ENCODE data around the genes SLC4A9, PCDHGB3 and FCHSD1.

DNA sequence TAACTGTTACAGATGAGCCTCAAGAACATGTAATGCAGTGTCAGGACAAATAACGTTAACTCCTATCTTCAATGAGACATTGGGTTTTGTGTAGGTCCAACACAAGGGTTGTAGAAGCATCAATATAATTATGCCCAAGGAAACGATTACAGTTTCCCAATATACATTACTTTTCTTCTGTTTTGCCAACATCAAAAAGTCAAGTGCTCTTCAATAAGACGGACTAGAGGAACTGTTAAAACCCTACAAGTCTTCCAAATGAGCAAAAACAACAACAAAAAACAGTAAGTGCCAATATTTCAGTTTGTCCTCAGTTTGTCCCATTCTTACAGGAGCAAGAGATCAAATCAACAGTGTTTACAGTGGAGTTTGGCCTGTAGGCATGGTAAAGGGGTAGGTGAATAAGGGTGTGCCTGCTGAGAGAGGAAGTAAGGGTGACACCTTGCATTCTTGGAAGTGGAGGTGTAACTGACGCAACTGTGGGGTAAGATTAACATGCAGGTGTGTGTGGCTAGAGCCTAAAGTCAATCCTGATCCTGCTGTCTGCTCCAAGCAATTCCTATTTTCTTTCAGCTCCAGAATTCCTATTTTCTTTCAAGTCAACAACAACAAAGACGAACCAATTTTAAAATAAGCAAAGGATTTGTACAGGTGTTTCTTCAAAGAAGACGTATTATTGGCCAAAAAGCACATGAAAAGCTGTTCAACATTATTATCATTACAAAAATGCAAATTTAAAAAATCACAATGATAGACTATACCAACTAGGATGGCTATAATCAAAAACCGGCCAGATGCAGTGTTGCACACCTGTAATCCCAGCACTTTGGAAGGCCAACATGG lies 43.4 kb downstream of the PFDN1 start:
- PRO-cap: no peak

DNA sequence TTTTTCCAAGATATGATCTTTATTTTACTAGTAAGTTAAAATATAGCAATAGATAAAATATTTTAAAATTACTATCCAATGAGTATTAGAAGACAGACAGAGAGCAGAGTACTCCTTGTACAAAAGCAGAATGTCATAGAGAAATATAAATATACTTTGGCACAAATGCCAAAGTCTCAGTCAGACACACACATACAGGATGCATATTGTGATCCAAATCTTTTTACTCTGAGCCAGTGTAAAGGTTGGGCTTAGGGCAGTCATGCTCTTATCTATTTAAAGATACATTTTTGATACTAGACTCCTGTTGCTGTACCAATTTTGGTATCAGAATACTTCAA lies 10.7 kb downstream of the PFDN1 start:
- PRO-cap: no peak

DNA sequence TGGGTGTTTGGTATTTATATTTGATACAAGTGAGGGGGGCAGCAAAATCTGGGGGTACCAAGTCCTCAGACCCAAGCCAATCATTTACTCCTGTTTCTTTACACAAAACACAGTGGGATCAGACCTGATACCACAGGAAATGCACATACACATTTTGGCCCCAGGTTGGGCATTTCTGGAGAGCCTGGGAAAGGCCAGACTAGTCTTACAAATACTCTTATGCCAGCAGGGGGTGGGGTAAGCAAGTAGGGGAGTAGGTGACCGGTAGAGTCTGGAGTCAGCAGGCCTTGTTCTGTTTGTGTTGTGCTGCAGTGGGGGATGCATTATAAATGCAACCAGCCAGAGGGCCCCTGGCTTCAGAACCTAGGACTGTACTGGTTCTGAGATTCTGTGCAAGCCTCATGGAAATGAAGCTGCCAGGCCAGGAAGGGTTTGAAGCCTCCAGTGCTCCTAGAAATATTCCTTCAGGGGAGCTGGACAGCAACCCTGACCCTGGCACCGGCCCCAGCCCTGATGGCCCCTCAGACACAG lies at the start of gene SLC4A9:
TSS of gene SLC4A9 (plus strand) at position 359 of the 531 bp plus-strand sequence.
- PRO-cap: no peak

GRCh38 chr5:140474854-140475711 lies 72.4 kb upstream of the EIF4EBP3 start:
- PRO-cap: no peak

- PRO-cap: no peak
Observed at GRCh38 chr5:140545951-140547363, 1.0 kb upstream of the EIF4EBP3 start.

DNA sequence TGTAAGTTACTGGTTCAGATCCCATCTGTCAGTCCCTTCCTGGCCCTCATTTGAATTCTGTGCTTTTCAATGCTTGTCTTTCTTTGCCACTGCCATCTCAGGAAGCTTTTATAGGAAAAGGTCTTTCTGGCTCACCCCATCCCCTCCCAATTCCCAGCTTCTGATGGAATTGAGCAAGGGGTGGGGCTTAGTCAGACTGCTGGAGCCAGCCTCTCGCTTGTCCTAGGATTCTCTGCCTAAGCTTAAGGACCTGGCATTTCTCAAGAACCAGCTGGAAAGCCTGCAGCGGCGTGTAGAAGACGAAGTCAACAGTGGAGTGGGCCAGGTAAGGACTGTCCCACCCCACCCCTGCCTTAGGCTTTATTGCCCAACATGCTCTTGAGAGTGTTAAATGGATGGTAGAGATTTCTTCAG lies 1.0 kb downstream of the SLC35A4 start:
- PRO-cap: no peak

- PRO-cap: no peak
Observed at GRCh38 chr5:140568806-140569698, 4.4 kb downstream of the SLC35A4 start.

DNA sequence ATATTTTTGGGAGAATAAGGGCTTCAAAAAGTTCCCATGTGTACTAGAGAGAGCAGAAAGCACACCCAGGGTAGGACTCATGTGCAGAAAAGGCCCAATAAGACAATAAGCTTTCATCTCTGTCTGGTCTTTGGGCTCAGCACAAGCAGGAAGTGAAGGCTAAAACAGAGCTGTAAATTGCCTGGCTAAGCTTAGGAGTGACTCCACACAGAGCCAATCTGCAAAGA lies 12.0 kb downstream of the SLC35A4 start:
- PRO-cap: no peak

DNA sequence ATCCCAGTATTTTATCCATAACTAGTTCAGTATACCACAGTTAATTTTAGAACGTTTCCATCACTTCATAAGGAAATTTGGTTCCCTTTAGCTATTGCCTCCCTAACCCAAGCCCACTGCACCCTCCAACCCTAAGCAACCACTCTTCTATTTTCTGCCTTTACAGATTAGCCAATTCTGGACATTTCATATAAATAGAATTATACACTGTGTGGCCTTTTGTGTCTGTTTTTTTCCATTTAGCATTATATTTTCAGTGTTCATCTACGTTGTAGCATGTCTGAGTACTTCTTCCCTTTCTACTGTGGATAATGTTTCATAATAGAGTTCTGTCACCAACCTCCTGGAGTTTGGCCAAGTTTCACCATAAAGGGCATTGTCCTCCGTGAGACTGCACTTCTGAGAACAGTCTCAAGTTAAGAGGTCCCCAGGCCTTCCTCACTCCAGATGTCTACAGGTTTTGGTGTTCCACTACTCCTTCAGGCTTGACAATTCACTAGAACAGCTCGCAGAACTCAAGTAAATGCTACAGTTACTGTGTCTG lies 30.8 kb downstream of the SLC35A4 start:
- PRO-cap: no peak

- PRO-cap: no peak
Observed at GRCh38 chr5:140630531-140631469, 2.2 kb downstream of the CD14 start.

DNA sequence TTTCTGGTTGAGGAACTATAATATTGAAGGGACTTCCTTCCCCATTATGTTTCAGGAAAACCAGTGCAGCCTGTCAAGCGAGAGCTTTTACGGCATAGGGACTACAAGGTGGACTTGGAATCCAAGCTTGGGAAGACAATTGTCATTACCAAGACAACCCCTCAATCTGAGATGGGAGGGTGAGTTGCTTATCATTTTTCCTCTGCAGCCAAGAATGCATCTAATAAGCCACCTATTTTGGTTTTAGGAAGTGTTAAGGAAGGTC lies 1.6 kb downstream of the ZMAT2 start:
- PRO-cap: no peak

DNA sequence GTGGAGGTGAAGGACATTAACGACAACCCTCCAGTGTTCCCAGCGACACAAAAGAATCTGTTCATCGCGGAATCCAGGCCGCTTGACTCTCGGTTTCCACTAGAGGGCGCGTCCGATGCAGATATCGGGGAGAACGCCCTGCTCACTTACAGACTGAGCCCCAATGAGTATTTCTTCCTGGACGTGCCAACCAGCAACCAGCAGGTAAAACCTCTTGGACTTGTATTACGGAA lies 590 bp downstream of the PCDHA9 start:
- PRO-cap: no peak

DNA sequence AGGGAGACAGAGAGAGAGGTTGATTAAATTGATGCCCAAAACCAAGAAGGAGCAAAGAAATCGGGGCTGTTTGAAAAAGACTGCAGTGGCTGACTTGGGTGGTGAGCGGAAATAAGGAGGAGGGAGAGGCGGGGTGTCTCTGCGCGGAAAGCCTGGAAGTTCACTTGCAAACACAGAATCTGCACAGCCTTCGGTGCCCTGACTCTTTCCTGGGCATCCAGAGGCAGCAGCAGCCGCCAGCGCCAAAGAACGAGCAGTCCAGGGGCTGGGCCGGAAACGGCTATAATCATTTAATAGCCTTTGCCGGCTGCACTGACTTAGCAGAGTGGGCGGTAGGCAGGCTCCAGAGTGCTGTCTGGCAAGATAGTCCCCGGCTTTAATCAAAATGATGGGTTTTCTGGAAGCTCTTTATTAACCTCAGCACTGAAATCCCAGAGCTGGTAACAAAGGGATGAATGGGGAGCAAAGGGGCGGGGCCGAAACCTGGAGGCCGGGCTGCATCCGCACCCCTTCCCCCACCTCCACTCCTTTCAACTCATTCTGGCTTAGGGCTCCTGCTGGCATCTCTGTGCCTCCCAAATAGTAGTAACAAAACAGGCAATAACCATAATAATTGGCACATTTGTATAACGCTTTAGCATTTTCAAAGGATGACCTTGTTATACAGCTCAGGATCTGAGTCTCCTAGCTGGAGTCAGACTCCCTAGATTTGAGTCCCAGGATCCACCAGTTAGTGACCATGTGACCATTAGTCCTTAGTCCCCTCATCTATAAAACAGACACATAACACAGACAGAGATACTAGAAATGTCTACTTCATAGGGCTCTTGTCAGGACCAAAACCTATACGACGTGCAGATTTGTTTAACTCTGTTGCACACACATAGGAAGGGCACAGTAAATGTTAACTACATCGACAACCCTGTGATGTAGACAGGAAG lies 35.8 kb downstream of the PCDHAC2 start:
- PRO-cap: bidirectional peak, plus-strand start at position 323 of the sequence, minus-strand start at position 251 of the sequence

GRCh38 chr5:141041009-141041595 lies 10.1 kb upstream of the PCDHB1 start:
- PRO-cap: unidirectional peak, minus-strand start at chr5:141041122

DNA sequence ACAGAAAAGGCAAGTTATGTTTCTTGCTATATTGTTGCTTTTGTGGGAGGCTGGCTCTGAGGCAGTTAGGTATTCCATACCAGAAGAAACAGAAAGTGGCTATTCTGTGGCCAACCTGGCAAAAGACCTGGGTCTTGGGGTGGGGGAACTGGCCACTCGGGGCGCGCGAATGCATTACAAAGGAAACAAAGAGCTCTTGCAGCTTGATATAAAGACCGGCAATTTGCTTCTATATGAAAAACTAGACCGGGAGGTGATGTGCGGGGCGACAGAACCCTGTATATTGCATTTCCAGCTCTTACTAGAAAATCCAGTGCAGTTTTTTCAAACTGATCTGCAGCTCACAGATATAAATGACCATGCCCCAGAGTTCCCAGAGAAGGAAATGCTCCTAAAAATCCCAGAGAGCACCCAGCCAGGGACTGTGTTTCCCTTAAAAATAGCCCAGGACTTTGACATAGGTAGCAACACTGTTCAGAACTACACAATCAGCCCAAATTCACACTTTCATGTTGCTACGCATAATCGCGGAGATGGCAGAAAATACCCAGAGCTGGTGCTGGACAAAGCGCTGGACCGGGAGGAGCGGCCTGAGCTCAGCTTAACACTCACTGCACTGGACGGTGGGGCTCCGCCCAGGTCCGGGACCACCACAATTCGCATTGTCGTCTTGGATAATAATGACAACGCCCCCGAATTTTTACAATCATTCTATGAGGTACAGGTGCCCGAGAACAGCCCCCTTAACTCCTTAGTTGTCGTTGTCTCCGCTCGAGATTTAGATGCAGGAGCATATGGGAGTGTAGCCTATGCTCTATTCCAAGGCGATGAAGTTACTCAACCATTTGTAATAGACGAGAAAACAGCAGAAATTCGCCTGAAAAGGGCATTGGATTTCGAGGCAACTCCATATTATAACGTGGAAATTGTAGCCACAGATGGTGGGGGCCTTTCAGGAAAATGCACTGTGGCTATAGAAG lies 745 bp downstream of the PCDHB5 start:
- PRO-cap: no peak

DNA sequence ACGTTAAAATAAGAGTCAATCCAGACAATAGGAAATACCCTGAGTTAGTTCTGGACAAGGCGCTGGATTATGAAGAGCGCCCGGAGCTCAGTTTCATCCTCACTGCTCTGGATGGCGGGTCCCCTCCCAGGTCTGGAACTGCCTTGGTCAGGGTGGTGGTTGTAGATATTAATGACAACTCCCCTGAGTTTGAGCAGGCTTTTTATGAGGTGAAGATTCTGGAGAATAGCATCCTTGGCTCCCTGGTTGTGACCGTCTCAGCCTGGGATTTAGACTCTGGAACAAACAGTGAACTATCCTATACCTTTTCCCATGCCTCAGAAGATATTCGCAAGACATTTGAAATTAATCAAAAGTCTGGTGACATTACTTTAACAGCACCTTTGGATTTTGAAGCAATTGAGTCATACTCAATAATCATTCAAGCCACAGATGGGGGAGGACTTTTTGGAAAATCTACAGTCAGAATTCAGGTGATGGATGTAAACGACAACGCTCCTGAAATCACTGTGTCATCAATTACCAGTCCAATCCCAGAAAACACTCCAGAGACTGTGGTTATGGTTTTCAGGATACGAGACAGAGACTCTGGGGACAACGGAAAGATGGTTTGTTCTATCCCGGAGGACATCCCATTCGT lies 1.0 kb downstream of the PCDHB12 start:
- PRO-cap: no peak

DNA sequence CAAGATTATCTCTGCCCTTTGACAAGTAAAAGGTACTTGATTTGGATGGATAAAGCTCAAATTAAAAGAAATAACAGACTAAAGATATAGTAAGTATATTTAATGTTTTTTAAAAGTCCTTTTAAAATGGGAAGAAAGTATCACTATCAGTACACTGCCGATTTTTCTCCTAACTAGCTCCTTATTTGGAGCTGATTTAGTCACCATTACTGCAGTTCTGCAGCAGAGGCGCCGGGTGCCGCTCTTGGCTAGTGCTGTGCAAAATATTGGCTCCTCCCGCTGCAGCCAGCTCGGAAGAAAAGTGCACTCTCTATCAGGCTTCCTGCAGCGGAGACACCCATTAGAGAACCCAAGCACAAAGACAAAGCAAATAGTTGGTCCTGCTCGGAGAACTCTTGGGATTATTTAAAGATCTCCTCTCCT lies at the start of gene PCDHGB3:
TSS of gene PCDHGB3 (plus strand) at position 304 of the 423 bp plus-strand sequence.
- PRO-cap: no peak

GRCh38 chr5:141557569-141558850 lies 60.8 kb downstream of the DIAPH1 start:
- PRO-cap: no peak

DNA sequence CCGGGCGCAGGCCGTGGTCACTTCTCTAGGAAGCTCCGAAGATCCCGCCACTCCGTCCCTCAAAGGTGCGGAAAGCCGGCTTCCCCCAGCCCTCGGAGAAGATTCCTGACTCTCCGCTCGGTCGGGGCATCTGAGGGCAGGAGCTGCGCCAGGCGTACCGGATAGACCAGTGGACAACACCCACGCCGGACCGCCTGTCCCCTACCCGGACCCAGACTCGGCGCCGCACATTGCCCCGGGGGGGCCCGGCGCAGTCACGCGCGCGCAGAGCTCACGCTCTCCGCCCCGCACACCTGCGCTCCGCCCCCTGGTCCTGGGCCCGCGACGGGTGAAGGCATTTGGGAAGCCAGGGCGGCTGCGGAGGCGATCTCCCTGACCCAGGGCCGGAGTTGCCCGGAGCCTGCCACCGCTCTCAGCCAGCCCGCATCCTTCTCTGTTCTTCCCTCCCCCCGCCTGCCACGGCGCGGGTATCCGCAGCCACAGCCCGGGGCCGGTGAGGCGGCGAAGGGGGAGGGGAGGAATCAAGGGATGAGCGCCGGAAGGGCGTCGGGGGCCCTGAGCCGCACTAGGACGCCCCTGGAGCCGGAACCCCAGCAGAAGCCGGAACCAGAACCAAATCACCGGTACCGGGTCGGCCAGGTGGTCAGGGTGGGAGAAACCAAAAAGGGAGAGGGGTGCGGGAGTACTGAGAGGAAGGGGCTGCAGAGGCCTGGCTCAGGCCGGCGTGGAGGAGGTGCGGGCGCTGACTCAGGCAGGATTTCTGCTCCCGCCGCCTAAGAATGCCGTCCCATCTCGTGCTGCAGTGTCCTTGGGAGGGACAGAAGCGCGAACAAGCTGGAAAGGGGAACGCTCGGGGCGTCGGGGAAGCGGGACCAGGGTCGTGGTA lies 565 bp downstream of the RELL2 start:
- PRO-cap: no peak

DNA sequence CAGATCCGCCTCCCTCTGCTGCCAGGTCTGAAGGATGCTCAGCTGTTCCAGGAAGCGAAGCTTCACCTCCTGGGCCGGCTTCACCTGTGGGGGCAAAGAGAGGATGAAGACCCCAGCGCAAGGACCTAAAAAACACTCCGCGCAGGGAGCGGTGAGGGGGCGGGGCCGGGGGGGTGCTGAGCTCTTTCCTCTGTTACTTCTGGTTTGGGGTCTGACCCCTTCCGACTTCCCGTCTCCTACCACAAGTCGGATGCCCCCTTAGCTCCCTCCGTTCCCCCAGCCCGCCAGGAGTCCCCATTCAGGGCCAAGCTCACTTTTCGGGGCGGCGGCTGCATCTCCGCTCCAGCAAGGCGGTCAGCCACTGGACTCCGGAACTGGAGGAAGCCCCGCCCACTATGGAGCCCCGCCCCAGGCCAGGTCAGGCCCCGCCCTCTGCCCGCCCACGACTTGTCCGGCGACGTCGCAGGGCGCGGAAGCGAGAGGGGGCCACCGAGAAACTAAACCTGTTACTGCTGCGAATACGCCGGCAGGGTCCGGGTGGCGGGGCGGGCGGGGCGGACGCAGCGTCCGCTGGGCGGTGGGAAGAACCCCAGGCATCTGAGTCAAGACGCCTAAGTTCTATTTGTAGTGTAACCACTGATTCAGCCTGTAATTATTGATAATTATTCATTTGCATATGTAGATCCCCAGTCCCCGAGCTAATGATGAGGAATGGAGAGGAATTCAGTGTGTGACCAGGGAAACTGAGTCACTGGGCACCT lies at the start of gene FCHSD1:
TSS of gene FCHSD1 (minus strand) at position 385 of the 761 bp plus-strand sequence.
- PRO-cap: bidirectional peak, plus-strand start at position 445 of the sequence, minus-strand start at position 376 of the sequence

Data from Metastatic Lung Carcinoma in the Adrenal Gland (tissue), 1 donor.